Vein endothelial cell (primary cell): ENCODE data around the gene LTV1.

DNA sequence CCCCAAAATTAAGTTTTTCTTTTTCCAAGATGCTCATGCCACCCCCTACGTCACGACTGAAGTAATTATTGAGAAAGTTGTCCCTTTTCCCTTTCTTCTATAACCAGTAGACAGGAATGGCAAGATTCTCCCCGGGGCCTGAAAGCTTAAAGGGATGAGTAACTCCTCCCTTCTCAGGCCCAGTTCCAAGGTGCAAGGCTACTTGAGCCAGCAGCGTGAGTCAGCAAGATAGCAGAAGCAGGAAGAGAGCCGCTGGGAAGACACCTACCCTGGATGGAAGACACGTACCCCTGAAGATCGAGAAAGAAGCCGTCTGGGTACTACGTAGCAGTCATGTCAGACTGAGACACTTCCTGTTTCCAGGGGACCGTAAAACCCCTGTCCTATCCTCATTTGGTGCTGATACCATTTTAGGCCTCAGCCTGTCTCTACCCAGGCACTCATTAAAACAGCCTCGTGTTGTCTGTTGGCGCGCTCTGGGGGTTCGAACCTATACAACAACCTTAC lies 241.0 kb downstream of the ADGRG6 start:
- CAGE, long polyA plus RNA = no peak

DNA sequence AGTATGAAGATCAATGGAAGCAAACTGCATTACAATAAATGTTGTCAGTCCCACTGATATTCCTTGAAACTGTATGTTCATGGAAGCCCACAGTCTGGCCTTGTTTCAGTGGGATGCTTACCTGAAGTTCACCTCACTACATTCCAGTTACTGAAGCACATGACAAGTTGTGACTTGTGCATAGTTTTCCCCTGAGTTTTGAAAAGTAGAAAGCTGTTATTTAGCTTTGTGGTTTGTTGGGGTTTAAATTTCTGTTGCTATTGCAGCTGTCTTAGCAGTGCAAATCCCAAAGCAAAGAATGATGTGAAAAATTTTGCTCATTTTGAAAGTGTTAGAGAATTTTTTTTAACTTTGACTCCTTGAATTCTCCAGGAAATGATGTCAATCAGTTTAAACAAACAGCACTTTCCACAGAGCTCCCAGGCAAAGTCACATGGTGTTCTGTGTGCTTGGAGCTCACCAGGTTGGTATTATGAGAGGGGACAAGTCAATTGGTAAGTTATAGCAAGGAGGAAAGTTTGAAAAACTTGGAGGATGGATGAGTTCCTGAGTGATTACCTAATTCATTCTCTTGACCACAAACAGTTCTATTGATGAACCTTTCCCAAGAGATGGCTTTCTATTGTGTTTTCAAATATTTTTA lies 268.5 kb downstream of the ADGRG6 start:
- CAGE, long polyA plus RNA = no peak

- CAGE, long polyA plus RNA = no peak
These were observed 175.2 kb downstream of the HIVEP2 start for GRCh38 chr6:142769488-142770403.

GRCh38 chr6:142772724-142773182 lies 172.2 kb downstream of the HIVEP2 start:
- CAGE, long polyA plus RNA = no peak

DNA sequence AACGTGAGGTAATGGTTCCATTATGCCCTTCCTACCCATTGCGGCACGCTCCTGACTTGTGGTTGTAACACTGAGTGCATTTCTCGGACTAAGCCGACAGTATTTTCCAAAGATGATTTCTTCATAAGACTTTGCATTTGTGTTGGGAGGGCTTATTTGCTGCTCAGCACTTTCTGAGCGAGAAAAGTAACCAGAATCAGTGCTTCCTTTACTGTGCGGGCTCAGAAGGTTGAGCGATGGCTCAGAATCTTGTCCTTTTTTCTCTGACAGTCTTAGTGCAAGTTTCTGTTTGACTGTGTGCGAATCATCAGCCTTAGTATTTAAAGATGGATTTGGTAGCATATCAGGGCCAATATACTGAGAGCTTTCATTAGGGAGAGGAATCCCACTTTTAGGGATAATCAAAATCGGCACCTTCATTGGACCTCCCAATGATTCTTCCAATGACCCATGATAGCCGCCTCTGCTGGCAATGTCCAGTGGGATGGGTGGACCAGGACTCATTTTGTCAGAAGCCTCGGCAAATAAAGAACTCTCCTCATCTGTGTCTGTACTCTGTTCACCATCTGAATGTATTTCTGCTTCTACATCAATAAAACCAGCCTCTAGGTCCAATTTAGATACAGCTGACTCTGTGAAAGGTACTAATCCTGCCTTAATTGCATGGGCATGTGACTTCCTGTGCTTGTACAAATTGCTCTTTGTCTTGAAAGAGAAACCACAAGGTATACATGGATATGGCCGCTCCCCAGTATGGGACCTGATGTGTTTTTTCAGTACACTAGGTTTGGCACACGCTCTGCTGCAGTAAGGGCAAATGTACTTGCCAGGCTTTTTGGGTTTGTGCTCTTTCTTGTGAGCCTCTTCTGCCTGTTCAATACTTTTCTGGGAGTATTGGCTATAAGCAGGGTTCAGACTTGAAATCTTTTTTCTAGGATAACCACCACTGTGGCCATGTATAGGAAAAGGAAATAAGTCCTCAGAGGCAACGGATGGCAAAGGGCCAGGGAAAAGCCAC lies 171.3 kb downstream of the HIVEP2 start:
- CAGE, long polyA plus RNA = no peak

GRCh38 chr6:142774371-142775280 lies 170.3 kb downstream of the HIVEP2 start:
- CAGE, long polyA plus RNA = no peak

DNA sequence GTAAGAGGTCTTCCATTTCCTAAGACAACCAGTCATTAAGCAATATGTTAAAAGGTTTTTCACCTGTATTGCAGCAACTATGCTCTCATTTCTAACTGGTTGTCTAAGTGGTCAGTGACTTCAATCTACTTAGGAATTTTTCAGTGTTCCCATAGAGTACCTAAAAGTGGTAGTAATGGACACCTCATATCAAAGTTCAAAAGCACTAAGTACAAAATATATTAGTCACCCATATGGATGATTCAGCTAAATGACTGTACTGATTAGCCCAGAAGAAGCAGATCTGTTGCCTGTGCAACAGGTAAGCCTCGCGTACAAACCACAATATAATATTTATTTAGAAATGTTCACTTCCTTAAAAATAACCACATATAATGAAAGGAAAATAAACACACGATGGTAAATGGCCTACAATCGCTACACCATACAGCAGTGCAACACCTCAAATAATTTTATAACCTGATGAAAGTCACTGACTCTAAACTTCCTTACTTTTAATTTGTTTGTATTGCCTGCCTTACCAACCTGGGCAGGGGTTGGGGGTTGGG lies 106.1 kb downstream of the HIVEP2 start:
- CAGE, long polyA plus RNA = no peak

GRCh38 chr6:142921981-142922536 lies 22.9 kb downstream of the HIVEP2 start:
- CAGE, long polyA plus RNA = no peak

- CAGE, long polyA plus RNA = no peak
These were observed 105.3 kb downstream of the AIG1 start for GRCh38 chr6:143165649-143166691.

- CAGE, long polyA plus RNA = no peak
These were observed 17.7 kb downstream of the ADAT2 start for GRCh38 chr6:143432826-143433072.

DNA sequence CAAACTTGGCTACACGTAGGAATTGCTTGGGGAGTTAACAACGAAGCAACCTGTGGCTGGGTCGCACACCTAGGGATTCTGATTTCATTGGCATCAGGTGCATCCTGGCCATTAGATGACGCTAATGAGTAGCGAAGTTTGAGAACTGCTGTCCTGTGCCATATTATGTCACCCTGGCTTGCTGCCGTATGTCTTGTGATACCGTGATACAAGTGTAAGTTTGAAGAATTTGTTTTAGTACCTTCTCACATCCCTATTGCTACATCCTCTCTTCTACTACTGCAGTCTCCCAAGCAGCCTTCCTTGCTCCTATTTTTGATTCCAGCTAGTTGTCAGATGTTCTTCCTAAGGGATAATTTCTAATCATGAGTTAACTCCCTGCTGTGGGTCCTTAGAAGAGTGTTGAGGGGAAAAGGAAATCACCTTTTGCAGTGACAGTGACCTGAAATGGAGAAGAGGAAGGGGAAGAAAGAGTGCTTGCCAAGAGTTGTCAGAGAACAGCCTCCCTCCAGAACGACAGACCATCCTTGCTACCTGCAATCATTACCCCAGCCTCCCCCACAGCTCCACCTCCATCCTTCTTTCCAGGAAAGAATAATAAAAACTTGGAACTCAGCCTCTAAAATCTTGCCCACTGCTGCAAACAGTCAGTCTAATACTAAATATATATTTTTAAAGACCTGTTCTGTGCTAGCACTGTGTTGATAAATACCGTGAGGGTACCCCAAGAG lies 28.5 kb upstream of the FUCA2 start:
- CAGE, long polyA plus RNA = no peak

DNA sequence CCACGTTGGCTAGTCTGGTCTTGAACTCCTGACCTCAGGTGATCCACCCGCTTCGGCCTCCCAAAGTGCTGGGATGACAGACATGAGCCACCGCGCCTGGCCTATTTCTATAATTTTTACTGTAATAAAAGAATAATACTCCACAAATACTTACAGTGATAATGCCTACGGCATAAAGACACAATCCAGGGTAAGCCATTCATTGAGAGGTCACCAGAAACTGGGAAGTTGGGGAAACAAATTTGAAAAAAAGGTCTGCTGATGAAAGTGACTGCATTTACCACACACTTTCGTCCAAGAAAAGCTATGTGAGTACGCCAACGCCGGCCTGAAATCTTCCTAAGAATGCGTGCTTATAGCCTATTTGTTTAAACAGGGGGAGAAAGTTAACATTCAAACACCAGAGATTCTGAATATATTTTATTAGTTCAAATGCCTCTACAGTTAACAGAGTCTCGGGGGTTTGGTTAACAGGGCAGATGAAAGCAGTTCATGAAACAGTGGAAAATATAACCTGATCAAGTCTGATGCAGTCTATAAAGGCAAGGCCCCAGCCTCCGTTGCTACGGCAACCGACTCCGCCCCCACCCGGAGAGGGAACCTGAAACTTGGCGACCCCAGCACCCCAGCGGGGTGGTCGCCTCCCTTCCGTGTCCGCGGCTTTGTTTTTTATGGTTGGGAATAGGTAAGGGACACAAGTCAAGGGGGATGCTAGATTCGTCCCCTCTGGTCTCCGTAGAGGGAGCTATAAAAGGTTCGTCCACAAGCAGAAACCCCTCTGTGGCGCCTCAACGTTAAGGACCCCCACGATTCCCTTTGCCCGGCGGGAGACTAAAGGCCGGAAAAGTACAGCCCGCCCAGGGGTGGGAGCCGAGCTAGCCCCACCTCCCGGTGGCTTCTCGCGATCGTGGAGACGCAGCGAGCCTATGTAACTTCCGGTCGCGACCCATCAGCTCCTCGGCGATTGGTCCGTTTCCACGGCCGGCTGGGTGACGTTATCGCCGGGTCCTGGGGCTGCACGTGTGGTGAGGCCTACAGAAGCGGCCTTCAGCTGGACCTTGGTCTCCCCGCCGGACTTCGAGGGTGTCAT lies at the start of gene LTV1:
LTV1 (plus strand) TSS at position 990 of the 1,090 bp plus-strand sequence.
- CAGE, long polyA plus RNA = no peak

GRCh38 chr6:143950832-143951362 lies 57.2 kb downstream of the PLAGL1 start:
- CAGE, long polyA plus RNA = no peak

DNA sequence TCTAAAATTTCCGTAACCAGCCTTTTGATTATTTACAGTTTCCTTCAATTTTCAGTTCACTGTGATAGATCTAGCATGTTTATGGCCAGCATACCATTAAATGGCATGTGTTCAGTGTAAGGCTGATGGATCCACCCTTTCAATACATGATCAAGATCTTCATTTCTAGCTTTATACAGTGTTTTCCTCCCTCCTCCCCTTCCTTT lies 19.0 kb downstream of the STX11 start:
- CAGE, long polyA plus RNA = no peak

DNA sequence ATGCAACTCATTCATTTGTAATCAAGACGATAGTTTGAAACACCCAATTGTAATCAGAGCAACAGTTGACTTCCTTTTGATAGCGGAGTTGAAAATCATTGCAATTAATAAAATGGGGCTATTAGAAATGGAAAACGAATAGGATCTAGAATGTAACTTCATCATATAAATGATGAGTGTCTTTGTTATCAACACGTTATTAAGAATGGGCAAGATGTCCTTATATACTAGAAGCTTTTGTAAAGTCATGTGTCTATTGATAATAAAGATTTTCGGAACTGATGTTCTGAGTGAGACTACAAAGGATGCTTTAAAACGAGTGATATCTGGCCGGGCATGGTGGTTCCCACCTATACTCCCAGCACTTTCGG lies 41.3 kb downstream of the STX11 start:
- CAGE, long polyA plus RNA = no peak

GRCh38 chr6:144287343-144287554 lies 2.1 kb downstream of the UTRN start:
- CAGE, long polyA plus RNA = no peak

GRCh38 chr6:144314135-144314970 lies 29.2 kb downstream of the UTRN start:
- CAGE, long polyA plus RNA = no peak

- CAGE, long polyA plus RNA = no peak
These were observed 46.4 kb downstream of the UTRN start for GRCh38 chr6:144331384-144332085.

DNA sequence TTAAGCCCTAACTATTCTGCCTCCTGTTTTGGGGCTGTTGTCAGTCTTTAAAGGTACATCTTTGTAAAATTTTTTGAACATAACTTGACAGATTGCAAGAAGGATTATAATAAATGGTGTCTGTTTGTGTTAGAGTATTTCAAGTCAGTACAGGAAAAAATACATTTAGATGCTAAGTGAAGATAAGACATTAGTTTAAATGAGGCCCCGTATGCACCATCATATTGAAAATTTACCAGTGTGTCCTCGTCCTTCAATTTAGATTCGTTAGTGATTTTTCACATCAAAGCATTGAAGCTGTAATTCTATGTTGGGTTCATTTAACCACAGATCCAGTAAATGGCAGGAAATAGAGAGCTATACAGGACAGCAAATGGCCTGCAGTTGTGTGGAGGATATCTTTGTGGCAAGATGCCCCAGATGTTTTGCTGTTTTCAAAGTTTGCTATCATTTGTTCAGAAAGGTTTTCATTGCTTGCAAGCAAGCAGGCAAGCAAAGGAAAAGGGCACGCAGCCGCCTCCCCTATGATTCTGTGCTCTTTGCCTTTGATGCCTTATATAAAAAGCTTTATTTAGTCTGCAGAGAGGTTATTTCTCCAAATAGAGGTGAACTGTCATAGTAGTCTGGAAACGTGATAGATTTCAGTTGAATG lies 66.1 kb downstream of the UTRN start:
- CAGE, long polyA plus RNA = no peak

DNA sequence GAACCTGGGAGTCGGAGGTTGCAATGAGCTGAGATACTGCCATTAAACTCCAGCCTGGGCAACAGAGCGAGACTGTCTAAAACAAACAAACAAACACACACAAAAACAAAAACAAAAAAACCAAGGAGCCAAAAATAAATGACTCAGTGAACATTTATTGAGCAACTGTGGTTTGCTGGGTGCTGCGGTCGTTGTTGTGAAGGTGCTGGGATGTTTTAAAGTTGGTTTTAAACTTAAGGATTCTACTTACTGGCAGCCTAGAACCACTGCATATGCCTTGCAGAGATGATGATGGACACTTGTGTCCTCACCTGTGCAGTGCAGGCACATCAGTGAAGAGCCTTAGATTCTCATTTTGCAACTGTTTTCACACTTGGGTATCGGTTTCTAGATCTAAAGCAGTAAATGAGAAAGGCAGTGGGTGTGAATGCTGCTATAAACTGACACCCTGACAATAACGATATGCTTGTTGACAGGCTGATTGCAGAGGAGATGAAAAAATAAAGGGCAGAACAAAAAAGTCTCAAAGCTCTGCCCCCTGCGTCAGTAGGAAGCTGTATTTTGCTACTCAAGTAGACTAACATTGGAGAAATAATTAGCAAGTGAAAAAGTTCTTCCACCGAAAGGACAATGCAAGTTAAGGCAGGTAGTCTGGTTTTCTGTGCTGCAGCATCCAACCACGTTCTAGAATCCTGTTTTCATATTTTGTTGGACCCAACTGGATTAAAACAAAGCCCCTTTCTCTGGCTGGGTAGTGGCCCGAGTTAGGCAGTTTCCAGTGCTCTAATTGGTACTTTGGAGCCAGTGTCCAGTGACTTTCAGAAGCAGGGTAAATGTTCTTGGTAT lies 68.9 kb downstream of the UTRN start:
- CAGE, long polyA plus RNA = no peak